ENCODE data around the gene ZFP36L2.

DNA sequence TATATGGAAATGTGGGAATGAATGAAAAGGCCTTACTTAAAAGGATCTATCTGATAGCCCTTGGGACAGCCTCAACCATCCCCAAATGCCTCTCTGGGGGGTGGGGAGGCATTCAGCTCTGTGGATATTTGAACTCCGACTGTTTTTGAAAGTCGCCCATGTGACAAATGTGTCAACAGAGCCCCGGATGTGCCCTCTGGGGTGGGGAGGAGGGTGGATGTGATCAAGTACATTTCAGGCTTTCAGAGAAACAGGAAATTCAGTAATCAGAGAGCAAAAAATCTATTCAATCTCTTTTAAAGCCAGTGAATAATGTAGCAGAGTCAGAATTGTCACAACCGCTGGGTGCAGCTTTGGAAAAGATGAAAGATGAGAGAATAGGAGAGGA is 58.2 kb downstream of the PKDCC start:
- PRO-cap: no peak

- PRO-cap: no peak
These were observed 18.8 kb downstream of the EML4 start for GRCh38 chr2:42187944-42188350.

DNA sequence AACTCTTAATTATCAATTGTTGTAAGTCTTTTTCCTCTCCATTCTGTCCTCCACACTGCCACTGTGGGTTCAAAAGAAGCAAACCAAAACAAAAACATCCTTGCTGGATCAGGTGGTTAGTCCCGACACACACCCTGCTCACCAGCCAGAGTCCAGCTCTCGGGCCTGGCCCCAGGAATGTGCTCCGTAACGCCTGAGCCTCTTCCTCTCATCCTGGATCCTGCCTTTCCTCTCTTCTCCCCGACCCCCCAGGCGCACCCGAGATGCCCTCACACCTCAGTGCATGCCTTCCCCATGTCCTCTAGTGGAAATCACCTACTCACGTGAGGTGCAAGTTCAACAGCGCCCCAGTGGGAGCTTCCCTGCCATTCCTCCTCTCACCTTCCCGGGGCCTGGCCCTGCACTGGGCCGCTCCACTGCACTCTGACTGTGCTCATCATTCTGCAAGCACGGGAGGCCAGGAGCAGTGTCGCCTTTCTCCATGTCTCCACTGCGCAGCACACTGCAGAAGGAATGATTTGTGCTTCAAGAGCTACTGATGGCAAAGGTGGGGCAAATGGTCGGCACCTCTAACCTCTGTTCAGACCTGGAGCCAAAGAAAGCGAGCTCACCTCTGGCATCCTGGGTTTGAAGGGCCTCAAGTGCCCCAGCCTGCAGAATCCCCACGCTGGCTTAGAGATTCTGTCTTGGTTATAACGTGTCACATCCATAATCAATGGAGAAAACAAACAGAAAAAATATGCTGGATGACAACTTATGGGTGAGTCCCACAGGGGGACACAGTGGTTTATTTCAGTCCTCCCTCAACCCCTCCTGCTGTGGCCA is 20.4 kb downstream of the COX7A2L start:
- PRO-cap: no peak

- PRO-cap: no peak
These were observed 18.4 kb downstream of the COX7A2L start for GRCh38 chr2:42342301-42343315.

DNA sequence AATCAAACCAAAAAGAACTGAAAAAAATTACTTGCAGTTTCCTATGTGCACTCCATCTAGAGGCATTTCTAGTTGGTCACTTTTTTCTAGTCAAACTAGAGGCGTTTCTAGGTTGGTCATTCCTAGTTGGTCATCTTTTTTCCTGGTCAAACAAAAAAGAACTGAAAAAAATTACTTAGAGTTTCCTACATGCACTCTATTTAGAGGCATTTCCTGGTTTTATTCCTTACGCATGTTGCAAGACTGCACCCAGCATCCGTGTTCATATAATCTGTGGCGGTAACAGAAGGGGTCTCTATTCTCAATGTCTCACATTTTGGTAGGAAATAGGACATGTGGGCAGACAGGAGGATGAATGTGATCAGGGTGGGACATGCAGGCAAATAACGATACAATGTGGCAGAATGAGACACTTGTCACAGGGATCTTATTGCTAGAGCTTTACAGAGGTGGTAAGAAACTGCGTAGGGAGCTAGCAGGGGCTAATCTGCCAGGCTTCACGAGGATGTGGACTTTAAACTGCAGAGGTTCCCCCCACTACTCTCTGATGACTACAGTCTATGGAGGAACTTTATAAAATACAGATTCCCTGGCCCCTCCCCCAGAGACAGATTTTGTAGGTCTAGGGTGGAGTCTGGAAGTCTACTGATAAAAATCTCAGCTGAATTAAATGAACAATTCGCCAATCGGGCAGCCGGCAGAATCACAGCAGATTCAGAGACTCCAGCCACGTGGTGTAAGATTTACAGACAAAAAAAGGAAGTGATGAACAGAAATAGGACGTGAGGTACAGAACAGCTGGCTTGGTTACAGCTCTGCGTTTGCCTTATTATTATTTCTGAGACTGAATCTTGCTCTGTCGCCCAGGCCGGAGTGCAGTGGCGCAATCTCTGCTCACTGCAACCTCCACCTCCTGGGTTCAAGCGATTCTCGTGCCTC is 21.7 kb upstream of the MTA3 start:
- PRO-cap: no peak

- PRO-cap: no peak
These were observed 49.7 kb downstream of the MTA3 start for GRCh38 chr2:42618109-42618523.

GRCh38 chr2:42752252-42752575 is 11.7 kb downstream of the OXER1 start:
- PRO-cap: no peak

DNA sequence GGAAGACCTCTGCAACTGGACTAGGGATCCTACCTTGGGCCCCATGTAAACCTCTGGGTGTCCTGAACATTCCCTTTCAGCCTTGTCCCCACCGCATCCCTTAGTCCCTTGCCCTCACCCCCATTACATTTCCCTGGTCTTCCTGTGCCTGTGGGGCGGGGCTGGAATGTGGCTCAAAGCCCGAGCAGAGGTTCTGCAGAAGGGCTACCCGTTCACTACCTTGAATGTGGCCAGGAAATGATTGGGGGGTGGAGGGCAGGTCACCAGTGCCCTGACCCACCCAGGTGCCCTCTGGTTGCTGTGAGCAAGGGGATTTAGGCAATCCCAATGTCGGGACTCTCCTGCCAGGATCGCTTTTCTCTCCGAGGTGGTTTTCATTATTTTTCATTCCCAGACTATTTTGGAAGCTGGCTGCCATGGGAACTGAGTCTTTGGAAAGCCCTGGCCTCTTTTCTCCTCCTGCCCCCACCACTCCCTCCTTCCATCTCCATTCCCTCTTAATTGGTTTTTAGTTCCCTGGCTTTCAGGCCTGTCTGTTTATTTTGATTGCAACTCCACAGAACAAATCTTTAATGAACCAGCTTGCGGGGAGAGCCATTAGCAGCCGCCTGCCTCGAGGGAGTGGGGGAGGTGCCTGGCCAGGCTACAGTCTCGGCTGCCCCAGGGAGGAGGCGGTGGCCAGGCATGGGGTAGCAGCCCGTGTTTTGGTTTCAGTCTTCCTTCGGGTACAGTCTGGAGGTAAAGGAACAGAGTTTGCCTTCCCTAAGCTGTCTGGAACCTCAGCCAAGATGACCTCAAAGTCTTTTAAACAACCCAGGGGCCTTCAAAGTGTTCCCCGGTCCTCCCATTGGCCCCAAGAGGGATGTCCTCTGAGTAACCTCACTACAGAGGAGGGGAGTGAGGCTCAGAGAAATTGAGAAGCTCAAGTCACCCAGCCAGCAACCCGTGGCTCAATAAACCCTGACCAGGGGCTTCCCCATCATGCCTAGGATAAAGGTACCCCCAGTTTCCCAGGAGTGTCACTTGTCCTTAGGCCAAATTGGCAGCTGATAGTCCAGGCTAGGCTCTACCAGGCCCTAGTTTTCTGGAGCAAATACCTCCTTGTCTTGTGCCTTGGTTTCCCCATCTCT is 114.4 kb upstream of the HAAO start:
- PRO-cap: no peak

DNA sequence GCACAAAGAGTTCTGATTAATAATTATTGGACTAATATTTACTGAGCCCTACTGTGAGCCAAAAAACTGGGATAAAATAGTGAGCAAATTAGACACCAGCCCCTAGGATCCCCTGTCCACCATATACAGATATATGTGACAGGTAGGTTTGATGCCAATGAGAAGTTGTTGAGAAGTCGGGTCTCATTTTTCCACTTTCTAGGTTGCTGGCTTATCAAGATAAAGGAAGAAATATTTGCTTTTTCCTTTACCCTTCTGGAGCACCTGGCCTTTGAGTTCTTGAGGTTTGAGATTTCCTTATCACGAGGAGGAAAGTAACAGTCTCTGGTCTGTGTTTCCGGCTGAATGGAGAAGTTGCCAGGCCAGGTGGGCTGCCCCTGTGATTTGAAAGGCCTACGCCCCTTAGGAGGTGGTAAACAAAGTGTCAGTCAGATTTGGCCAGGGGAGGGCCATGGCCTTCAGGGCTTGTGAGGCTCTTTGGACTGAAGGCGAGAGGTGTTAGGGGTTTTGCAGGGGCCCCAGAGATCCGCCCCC is 156.7 kb upstream of the HAAO start:
- PRO-cap: no peak

GRCh38 chr2:43056855-43057401 is 169.5 kb downstream of the ZFP36L2 start:
- PRO-cap: no peak

DNA sequence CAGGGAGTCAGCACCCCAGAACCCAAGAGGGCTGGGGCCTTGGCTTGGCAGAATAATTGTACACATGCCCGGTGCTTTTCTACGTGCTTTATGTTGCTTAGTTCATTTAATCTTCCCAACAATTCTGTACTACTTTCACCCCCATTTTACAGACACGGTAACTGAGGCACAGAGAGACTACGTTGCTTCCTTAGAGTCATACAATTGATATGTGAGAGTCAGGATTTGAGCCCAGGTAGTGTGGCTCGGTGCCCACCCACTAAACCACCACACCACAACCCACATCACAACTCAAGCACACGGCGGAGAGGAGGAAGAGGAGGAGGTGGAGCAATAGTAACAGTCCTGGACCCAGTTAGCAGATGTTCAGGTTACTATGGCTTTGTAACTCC is 167.3 kb downstream of the ZFP36L2 start:
- PRO-cap: no peak

DNA sequence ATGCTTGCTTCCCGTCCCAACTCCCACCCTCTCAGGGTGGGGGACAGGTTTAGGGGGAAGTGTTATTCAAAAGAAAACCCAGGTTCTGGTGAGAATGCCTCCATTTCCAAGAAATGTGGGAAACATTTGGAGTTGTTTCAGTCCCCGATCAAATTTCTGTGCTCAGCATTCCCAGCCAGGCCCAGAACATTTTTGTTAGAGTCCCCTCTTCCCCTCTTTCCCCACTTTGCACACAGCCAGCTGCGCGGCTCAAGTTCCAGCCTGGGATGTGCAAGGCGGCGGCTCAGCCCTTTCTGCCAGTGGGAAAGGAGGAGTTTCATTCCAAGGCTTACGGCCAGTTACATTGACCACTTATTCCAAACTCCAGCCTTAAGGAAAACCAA is 154.8 kb downstream of the ZFP36L2 start:
- PRO-cap: no peak

GRCh38 chr2:43110366-43111037 is 115.9 kb downstream of the ZFP36L2 start:
- PRO-cap: no peak

DNA sequence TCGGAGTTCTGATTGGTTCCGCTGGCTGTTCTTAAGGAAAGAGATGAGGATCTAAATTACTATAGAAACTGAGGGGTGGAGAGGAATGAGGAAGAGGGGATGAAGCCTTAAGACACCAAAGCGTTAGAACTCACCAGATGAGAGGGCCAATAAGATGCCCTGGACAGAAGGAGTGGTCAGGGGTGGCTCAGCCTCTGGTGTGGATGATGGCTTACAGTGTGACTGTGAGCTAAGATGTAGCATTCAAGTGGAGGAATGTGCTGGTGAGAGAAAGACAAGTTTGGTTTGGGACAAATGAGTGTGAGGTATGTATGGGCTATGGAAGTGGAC is 97.8 kb downstream of the ZFP36L2 start:
- PRO-cap: no peak

DNA sequence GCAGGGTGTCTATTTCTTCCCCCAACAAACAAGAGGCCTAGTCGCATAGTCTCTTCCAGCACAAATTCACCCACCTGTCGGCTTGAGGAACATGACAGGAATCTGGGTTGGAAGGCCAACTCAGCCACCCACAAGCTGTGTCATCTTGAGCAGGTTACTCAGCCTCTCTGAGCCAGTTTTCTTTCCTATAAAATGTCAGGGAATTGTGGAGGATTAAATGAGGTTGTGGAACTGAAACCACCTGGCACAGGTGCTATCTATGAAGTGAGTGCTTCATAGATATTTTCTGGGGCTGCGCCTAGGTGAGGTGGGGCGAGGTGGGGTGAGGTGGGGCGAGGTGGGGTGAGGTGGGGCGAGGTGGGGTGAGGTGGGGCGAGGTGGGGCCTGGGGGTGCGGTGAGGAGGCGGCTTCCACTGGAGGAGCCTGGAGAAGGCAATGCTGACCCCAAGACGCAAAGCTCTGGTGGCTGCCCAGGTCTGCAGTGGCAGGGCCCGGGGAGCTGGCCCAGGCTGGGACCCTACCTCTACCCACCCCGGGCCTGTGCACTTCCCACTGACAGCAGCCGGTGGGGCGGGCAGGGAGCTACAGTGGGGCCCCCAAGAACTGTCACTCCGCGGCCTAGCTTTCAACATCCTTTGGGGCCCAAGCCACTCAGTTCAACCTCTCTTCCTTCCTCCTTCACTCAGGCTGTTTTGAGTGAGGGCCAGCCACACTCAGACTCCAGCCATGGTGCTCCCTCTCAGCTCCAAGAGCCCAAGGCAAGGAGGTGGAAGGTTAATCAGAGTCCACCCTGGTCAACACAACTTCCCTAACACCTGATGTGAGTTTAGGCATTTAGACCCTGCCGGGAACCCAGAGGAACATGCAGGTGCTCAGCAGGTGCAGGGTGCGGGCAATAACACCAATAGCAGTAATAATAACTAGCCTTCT is 93.8 kb downstream of the ZFP36L2 start:
- PRO-cap: no peak

GRCh38 chr2:43168233-43168715 is 58.1 kb downstream of the ZFP36L2 start:
- PRO-cap: no peak

GRCh38 chr2:43193247-43193622 is 33.2 kb downstream of the ZFP36L2 start:
- PRO-cap: no peak

DNA sequence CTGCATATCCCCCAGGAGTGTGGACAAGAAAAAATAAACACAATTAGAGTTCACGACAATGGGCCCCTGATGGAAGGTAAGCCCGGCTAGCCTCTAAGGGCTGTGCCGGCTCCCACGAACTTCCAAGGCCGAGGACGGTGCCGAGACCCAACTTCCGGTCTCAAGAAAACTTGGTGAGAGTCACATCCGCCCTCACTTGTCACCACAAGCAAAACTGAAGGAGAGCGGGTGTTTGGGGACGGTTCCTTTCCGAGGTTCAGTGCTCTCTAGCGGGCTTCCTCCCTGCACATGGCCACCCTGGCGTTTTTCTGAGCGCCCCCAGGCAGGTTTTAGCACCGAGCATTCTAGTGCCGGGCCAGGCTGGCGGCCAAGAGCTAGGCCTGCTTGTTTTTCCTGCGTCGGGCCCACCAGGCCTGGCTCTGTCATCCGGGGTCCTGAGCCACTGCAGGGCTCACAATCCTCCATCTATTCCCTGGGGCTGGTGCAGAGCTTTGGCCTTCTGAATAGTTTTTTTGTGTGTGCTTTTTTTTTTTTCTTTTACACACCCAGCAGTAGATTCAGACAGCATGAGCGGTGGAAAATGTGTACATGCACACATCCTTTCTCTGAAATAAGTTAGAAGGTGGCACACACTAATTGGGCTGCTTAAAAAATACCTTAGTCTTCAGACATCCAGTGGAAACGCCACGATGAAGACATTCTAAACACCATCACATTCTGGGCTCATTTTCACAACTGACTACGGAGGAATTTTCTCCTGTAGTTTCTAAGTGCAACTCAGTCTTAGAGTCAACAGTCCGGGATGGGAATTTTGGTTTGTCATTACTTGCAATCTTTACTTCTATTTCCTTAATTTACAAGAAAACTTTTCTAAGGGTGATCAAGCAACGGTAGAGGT is 6.3 kb downstream of the ZFP36L2 start:
- PRO-cap: bidirectional peak, plus-strand start at position 217 of the sequence, minus-strand start at position 136 of the sequence; unidirectional peak, plus-strand start at position 667 of the sequence

GRCh38 chr2:43225824-43226781 is at the start of gene ZFP36L2:
Gene ZFP36L2, minus strand, starts transcription at chr2:43226606.
- PRO-cap: bidirectional peak, plus-strand start at chr2:43226064, minus-strand start at chr2:43225719; bidirectional peak, plus-strand start at chr2:43226206, minus-strand start at chr2:43226139; bidirectional peak, plus-strand start at chr2:43226862, minus-strand start at chr2:43226604

DNA sequence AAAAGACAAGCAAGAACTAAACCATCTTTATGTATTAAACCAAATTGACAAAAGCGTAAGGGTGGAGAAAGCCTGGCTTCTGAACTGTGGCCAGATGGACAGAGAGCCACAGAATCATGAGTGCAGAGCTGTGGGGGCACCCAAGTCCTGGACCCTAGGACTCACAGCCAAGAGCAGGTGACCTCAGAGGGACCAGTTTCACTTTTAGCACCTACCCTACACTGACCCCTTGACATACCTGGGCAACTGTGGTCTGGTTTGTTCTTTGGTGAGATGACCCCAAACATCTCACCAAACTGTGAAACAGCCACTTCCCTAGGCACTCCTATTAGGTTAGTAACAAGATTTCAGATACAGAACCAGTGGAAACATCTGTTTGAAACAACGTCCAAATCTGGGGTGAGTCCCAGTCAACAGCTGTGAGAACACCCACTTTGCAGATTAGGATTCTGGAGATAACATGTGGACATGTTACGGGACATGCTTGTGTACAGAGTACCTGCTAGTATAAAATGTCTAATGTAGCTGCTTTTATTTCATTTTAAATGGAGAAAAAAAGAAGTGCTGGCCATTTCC is 1.9 kb upstream of the ZFP36L2 start:
- PRO-cap: no peak